Epithelial cell of esophagus (primary cell): ENCODE measurements around the gene PTPRN2.

DNA sequence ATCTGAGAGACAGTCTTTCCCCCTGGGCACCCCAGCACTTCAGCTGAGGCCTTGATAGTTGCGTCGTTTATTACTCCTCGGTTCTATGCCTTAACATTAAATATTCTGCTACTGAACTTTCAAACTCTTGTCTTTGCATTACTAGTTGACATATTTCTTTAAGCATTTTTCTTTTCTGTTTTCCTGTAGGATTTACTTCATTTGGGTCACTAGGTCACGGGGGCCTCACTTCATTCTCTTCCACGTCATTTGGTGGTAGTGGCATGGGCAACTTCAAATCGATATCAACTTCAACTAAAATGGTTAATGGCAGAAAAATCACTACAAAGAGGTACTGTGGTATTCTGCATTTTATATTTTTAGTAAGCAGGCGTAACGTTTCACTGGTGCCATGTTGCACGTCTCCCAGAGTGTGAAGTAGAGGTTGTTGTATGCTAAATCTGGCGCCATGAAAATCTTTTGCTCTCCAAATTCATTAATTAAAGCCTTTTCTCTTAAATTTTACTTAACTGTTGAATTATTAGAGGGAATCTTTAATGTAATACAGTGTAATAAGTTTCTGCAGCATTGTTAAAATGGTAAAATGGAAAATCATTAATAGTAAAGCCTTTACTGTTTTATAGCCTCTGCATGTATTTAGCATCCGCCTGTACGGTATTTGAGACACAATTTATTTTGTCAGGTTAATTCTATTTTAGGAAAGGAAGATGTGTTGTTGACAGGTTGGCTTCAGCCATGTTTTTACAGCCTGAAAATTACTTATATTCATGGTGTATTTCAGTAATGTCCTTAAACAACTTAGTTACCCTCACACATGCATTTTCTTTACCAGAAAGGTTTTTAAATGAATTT lies 48.1 kb downstream of the DNAJB6 start:
- RRBS, result no CpG with 5 or more reads among the region's 12 CpGs

- RRBS, result no CpG with 5 or more reads among the region's 16 CpGs
Measured at GRCh38 chr7:157404796-157405505, 68.1 kb downstream of the DNAJB6 start.

DNA sequence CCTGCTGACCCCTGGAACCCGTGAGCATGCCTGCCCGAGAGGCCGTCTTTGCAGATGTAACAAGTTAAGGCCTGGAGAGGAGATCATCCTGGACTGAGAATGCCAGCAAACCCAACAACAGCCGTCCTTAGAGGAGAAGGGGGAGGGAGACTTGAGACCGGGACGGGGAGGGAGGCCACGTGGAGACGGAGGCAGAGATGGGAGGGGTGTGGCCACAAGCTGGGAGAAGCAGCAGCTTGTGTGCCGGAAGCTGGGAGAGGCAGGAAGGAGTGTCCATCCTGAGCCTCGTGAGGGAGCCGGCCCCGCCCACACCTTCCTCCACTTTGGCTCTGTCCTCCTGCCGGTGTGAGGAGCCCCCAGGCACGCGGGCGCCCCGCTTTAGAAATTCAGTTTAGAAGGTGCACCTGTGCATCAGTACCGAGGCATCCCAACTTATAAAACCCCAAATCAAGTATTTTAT lies 95.7 kb downstream of the DNAJB6 start:
- RRBS, result 7% methylated on average over 8 of the region's 18 CpGs

DNA sequence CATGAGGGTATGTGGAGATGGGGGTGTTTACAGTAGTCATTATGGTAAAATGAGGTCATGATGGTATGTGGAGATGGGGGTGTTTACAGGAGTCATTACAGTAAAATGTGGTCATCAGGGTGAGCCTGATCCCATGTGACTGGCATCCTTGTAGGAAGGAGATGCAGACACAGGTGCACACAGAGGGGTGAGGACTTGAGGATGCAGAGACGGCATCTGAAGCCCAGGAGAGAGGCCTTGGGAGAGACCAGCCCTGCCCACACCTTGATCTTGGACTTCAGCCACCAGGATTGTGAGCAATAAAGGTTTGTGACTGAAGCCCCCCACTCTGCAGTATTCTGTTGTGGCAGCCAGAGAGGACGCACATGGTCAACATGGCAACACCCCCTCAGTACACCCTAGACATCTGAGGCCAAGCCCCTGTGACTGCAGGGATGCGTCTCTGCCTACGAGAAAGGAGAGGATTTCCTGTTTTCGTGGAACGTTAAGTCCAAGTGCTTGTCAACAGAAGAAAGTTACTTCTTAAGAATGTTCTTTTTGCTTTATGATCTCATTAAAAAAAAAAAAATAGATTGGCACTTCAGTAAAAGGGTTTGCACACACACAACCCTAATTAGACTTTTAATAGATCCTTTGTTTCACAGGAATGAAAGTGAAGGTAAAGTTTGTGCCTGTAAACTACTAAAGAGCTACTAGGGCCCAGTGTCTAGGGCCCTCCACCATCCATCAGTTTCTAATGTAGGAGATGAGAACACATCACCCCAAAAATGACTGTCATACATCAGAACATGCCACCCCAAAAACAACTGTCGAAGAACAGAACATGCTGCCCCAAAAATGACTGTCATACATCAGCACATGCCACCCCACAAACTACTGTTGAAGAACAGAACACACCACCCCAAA lies 544.6 kb downstream of the DNAJB6 start:
- RRBS, result no CpG with 5 or more reads among the region's 7 CpGs

DNA sequence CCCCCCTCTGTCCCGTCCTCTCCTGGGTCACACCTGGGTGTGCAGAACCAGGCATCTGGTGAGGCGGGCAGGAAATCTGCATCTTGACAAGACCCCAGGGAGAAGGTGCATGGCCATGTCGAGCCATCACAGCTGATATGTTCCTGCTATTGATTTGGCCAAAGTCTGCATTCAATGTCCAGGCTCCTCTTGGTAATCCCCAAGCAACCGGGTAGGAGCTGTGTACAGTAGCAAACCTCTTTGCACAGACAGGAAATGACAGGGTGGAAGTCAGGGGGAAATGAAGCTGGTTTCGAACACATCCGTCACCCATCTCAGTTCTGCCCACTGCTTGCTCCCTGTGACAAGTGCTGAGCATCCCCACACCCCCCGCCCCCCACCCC lies 554.2 kb downstream of the DNAJB6 start:
- RRBS, result no CpG with 5 or more reads among the region's 7 CpGs

- RRBS, result no CpG with 5 or more reads among the region's 4 CpGs
Measured at GRCh38 chr7:158135428-158135828, 452.2 kb downstream of the PTPRN2 start.

- RRBS, result 68% methylated on average over 4 of the region's 51 CpGs
Measured at GRCh38 chr7:158484625-158485396, 102.8 kb downstream of the PTPRN2 start.

GRCh38 chr7:158516804-158517457 lies 70.7 kb downstream of the PTPRN2 start:
- RRBS, result no CpG with 5 or more reads among the region's 14 CpGs

DNA sequence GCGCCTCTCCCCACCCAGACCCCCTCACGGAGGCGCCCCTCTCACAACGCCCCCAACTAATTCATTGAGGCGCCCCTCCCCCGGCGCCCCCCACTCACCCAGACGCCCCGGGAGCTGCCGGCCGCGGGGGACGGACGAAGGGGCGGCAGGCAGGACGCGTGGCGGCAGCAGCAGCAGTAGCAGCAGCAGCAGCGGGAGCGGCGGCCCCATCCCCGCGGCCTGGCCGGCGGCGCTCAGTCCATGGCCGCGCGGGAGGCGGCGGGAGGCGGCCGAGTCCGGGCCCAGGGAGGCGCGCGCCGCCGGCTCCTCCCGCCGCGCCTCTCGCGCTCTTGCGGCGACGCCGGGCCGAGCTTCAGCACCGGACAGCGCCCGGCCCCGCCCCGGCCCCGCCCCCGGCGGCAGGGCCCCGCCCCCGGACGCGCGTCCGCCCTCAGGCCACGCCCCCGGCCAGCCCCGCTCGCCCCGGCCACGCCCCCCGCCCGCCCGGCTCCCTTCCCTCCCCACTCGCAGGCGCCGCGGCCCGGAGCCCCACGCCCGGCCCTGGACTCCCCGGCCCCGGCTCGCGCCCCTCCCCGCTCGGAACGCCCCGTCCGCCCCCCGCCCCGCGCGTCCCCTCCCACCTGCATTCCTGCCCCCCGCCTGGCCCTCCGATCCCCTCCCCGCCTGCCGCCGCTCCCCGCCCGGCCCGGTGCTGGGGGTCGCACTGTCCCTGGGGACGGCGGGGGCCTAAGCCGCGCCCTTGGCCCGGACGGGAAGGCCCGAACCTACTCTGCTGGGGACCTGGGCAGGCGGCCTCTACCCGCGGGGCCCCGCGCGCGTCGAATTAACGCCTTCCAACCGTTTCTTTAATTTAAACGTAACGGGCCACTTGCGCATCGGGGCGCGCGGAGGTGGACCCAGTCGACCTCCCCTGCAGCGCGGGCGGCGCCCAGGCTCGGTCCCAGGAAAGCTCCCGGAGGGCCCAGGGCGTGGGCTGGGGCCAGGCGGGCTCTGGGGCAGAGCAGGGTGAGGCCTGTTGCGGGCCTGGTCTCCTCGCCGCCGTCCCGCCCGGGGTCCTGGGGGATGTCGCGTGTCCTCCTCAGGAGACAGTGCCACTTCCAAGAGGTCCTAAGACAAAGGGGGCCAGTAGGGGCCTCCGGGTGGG lies at the start of gene PTPRN2:
TSS of gene PTPRN2 (minus strand) at position 364 of the 1,144 bp plus-strand sequence.
- RRBS, result 5% methylated on average over 46 of the region's 143 CpGs

- RRBS, result no CpG with 5 or more reads among the region's 19 CpGs
Measured at GRCh38 chr7:158741002-158741481, 36.4 kb upstream of the NCAPG2 start.

DNA sequence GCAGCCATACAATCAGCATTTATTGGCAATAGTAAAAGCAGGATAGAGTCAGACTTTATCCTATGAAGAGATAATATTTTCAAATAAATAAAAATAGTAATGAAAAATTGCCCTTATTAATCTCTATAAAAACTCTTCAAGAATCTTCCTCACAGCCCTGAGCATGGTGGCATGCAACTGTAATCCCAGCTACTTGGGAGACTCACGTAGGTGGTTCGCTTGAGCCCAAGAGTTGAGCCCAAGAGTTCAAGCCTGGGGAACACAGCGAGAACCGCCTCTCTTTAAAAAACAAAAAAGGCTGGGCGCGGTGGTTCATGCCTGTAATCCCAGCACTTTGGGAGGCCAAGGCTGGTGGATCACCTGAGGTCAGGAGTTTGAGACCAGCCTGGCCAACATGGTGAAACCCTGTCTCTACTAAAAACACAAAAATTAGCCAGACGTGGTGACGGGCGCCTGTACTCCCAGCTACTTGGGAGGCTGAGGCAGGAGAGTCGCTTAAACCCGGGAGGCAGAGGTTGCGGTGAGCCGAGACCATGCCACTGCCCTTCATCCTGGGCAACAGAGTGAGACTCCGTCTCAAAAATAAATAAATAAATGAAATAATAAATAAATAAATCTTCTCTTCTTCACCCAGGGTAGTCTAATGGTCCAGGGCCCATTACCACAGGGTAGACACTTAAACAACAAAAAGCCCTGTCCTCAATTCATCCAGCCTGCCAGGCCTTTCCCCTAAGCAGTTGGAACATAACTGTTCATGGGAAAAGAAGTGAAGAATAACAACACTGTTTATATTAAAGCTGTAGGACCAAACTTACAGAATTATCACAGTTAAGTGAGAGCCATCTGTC lies 4.4 kb downstream of the ESYT2 start:
- RRBS, result no CpG with 5 or more reads among the region's 14 CpGs

- RRBS, result under 1% methylated on average over 14 of the region's 25 CpGs
Measured at GRCh38 chr7:158828777-158829091, 575 bp downstream of the ESYT2 start.

GRCh38 chr7:158865384-158866159 lies 9.2 kb downstream of the DYNC2I1 start:
- RRBS, result no CpG with 5 or more reads among the region's 11 CpGs

- RRBS, result 60% methylated on average over 25 of the region's 58 CpGs
Measured at GRCh38 chr7:158973003-158973900, 116.9 kb downstream of the DYNC2I1 start.

- RRBS, result no CpG with 5 or more reads among the region's 62 CpGs
Measured at GRCh38 chr7:159006358-159007187, 138.1 kb downstream of the VIPR2 start.

- RRBS, result no CpG with 5 or more reads among the region's 9 CpGs
Measured at GRCh38 chr7:159070485-159070915, 74.2 kb downstream of the VIPR2 start.

DNA sequence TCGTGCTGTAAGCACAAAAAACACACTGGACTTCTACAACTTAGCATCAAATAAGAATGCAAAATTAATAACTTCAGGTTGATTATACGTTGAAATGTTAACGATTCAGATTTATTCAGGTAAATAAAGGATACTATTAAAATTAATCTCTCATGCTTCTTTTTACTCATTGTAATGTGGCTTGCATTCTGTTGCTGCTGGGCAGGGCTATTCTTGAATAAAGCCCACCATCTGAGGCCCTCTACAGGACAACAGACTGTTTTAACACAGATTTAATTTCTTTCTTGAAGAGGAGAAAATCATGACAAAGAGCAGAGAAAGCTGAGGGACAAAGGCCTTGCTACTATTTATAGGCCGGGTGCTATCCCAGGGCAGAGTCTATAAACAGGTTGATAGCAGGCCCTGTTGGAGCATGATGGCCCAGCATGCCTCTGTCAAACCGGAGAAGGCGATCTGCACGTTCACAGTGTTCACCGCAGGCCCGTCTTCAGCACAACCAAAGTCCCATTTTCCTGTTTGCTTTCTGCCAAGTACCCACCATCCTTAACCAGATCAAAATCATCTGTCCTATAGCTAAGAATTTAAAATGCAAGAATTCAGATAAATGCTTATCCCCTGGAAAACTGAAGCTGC lies 3.0 kb downstream of the VIPR2 start:
- RRBS, result 65% methylated on average over 2 of the region's 9 CpGs